Subcutaneous preadipocyte (primary cell): ENCODE measurements around a stretch of chr12.

DNA sequence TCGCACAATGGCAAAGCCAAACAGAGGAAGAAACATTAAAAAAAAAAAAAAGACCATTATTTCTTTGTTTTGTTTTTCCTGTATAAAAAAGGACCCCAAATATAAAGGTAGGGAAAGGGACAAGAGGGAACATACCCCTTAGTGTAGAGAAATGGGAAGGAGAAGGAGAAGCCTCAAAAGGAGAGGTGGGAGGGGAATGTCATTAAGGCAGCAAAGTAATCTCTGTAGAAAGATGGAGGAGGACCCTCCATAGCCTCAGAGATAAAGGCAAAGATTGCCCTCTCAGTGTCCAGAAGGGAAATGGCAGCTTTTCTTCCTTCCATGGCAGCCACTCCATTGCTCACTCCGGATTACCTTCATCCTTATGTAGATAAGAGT, 3.3 kb downstream of the TSPAN31 start:
- CAGE, long polyA plus RNA = no peak

DNA sequence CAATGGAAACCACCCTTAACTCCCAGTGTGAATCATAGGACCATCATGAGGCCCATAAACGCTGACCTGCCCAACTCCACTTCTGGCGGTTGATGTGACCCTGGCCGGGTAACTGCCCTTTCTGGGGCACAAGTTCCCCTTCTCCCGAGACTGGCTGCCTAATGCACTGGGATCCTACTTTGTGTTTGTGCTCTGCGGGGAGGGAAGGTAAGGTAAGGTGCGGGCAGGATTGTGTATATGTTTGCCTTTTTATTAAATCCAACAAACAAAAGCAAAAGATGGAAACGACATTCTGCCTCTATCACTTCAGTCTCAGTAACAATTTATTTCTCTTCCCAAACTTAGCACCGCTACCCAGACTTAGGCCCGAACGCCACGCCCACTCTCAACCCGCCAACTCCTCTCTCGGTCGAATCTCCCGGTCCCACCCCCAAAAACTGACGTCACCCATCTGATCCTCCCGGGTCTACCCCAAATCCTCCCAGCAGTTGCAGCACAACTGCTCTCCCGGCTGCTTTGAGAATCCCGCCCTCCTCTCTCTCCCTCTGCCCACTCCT, 413 bp downstream of the METTL1 start:
- CAGE, long polyA plus RNA = no peak

- CAGE, long polyA plus RNA = no peak
Measured at GRCh38 chr12:57796035-57796531, 13.5 kb downstream of the TSFM start.

DNA sequence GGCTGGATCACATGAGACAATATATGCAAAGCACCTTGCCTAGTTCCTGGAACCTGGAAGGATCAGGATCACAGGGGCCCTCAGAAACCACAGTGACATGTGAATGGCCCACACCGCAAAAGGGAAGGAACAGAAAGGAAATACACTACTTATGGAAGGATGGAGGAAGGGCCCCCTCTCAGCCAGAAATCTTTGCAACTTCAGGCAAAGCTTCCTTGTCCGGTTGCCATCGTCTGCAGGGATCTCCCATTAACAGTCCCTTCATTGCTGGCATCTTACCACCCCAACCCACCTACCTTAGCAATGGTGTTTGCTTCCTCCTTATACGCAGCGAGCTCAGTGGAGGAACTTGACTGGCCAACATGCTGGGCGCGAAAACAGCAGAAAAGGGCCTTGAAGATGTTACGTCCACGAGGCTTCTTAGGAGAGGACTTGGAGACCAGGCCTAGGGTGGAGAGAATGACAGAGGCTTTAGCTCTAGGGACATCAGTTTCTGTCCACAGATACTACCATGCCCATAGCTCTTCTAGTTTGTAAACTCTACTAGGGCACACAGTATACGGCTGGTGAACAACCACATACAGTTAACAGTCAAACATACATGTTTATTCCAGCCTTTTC, 10.7 kb upstream of the AVIL start:
- CAGE, long polyA plus RNA = no peak

DNA sequence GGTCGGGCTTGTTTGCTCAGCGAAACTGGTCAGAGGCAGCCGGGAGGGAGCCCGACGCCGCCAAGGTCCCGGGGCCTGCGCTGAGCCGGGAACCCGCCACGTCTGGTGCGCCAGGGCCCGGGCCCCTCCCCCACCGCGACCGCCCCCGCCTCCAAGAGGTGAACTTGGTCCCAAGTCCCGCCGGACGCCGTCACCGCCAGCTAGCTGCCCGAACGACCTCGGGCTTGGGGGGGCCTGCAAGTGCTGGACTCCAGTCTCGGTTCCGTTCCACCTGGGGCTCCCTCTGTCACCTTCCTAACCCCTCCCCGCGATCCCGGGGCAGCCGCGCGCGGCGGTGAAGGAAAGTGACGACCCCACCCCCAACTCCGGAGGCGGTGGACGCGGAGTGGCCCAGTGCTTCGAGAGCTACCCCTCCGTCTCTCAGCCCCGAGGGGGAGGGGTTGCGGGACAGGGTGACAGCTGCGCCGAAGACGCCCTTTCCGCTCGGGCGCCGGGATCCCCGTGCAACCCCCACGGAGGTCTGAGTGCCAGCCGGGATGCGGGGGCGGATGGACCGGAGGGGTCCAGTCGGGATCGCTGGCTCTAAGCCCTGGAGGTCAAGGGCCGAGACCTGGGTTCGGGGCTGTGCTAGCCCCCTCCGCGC, 719 bp downstream of the CTDSP2 start:
- CAGE, long polyA plus RNA = no peak

DNA sequence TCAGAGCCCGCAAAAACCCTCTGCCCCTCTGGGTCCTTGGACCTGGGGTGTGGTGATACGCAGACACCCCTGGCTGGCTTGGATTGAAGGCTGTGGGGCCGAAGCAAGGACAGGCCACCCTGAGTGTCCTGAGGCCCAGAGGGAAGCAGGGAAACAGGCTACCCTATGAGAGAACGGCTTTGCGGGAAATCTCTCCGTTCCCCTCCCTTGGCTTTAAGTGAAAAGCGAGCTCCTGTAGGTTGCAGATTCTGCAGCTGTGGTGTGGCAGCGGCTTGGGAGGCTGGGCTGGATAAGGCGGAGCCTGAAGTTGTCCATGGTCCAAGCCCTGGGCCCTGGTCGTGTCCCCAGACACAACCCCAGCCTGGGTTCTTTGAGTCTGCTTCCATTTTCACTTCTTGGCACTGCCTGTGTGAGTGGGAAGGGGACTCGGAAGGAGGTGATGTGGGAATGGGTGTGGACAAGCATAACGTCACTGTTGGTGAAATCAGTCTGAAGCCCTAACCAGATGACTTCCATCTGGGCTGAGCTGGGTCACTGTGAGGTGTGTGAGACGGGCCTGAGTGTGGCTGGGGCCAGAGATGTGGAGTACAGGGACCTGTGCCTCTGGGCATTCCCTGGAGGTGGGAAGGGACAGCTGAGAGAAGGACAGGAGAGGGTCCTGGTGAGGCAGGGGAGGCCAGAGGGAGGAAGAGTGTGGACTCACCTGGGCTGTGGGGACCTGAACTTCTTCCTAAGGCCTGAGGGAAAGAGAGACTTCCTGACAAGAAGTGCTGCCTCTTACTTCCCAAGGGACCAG, 43.0 kb upstream of the CTDSP2 start:
- CAGE, long polyA plus RNA = no peak

GRCh38 chr12:57934248-57935327, 6.8 kb upstream of the ATP23 start:
- CAGE, long polyA plus RNA = no peak

DNA sequence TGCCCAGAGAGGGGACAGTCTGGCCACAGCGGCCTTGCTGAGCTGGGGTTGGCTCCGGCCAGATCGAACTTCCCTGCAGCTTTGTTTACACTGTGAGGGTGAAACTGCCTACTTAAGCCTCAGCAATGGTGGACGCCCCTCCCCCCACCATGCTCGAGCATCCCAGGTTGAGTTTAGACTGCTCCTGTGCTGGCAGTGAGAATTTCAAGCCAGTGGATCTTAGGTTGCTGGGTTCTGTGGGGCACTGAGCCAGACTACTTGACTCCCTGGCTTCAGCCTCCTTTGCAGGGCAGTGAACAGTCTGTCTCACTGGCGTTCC, 79.3 kb downstream of the LRIG3 start:
- CAGE, long polyA plus RNA = no peak

GRCh38 chr12:58917869-58918575, 2.3 kb downstream of the LRIG3 start:
- CAGE, long polyA plus RNA = no peak

GRCh38 chr12:59005680-59005964, 85.3 kb upstream of the LRIG3 start:
- CAGE, long polyA plus RNA = no peak

GRCh38 chr12:59736917-59737219, 141.0 kb downstream of the SLC16A7 start:
- CAGE, long polyA plus RNA = no peak

DNA sequence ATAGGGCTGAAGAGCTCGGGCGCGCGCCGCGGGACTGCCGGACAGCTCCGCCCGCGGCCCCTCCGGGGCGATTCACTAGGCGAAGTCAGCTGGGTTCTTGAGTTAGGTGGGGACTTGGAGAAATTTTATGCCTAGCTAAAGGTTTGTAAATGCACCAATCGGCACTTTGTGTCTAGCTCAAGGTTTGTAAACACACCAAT, 674.2 kb downstream of the SLC16A7 start:
- CAGE, long polyA plus RNA = no peak

DNA sequence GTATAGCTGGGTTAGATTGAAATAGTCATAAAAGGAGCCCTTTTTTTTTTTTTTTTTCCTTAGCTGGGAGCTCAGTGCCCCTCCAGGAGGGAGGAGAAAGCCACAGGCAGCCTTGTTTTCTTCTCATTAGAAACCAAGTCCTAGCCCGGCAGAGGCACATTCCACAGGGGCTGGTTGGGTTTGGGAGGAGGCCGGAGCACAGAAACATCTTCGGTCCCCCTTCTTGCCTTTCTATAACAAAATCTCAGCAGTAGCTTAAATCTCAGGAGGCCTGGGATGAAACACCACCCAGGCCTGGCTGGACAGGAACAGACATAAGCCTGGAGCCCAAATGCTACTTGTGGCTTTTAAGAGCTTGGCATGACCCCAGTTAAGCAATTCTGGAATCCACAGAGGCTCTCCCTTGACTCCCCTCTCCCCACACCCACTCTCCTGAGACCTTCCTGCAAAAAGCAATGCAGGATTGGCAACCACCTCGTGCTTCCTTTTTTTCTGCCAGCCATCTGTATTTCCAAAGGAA, 231.6 kb downstream of the PPM1H start:
- CAGE, long polyA plus RNA = no peak

GRCh38 chr12:62850459-62851157, 84.3 kb downstream of the PPM1H start:
- CAGE, long polyA plus RNA = no peak

- CAGE, long polyA plus RNA = no peak
Measured at GRCh38 chr12:62900918-62901245, 34.1 kb downstream of the PPM1H start.

GRCh38 chr12:63821611-63822881, 22.5 kb upstream of the SRGAP1 start:
- CAGE, long polyA plus RNA = no peak

DNA sequence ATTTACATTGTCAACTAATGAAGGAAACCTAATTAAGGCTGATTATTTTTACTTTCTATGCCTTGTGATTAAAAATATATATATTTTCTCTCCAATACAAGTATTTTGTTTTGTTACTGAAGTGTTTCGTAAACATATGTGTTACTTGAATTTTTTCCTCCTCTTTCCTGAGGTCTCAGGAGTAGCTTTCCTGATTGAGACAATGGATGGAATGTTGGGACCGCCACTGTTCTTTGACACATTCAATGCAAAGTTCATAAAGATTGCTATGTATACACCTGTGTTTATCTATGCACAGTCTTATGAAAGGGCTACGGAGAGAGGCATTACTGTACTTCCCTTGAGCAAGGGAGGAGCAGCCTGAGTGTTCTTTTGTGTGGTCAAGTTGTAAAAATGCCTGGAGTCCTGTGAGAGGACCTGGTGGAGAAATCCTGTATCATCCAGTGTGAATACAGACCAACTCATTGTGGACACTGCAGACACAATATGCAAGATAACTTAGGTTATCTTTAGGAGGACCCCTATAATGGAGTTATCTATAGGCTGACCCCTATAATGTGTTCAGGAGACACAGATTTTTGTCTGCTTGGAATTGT, 1.2 kb downstream of the SRGAP1 start:
- CAGE, long polyA plus RNA = no peak

DNA sequence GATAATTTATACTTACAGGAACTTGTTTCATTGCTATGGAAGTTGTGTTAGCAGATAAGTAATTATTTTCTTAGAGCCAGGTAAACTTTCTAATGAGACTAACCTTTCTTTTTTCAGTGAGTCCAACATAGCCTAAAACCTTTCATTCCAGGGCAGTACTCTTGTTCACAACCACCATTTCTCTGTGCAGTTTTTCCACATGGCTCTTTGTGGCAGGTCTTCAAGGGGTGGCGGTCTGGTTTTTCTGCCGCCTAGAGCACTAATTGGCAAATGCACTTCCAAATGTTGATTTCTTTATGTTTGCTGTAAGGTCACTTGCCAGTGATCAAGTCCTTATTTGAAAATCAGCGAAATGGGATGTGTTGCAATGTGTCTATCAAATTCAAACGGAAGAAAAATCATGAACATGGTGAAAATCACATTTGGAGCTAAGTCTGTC, 1.7 kb downstream of the SRGAP1 start:
- CAGE, long polyA plus RNA = no peak

DNA sequence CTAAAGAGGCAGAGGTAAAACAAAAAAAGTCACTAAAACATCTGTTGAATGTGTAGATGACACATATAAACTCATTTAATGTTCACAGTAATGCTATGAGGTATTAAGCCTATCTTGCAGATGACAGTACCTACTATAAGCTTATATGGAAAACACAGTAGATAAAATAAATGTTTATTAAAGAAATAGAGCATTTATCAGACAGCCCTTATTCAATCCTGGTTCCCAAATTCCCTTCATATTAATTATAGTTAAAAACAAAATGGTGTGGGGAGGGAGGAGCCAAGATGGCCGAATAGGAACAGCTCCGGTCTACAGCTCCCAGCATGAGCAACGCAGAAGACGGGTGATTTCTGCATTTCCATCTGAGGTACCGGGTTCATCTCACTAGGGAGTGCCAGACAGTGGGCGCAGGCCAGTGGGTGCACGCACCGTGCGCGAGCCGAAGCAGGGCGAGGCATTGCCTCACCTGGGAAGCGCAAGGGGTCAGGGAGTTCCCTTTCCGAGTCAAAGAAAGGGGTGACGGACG, 26.7 kb downstream of the KICS2 start:
- CAGE, long polyA plus RNA = no peak

- CAGE, long polyA plus RNA = no peak
Measured at GRCh38 chr12:64219023-64219654, 3.0 kb downstream of the KICS2 start.